ENCODE measurements around a stretch of chr21.

DNA sequence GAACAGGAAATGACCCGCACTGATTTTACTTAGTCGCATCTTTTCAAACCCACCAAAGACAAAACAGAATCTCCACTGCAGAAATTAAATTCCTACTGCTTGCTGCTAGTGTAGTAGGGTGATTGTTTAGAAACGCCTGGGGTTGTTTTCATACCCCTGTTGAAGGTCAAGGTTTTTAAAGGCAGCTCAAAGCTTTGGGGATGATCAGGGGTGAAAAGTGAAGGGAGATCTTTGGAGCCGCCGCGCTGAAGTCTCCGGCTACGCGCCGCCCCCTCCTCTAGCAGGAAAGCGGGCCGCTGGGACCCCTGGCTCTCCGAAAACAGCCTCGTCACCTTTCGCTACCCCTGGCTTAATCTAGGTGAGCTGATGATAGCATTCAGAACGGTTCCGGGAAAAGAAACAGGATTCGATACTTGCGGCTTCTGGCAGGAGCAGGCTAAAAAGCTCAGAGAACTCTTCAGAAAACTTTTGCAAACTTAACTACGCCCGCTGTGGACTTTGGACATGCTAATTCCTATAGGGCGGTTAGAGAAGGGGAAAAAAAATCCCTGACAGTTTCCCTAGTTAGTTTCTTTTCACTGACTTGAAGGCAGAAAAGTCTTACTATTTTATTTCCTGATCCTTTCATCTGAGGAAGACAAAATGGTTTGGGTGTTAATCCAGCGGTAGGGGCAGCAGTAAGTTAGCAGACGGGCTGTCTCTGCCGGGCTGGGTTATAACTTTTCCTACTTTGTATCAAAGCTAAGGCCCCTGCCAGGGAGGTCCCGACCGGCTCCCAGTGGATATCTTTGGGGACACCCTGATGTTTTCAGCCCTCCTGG, 163.1 kb downstream of the RUNX1 start:
- RRBS: 92% methylated on average over 9 of the region's 27 CpGs

DNA sequence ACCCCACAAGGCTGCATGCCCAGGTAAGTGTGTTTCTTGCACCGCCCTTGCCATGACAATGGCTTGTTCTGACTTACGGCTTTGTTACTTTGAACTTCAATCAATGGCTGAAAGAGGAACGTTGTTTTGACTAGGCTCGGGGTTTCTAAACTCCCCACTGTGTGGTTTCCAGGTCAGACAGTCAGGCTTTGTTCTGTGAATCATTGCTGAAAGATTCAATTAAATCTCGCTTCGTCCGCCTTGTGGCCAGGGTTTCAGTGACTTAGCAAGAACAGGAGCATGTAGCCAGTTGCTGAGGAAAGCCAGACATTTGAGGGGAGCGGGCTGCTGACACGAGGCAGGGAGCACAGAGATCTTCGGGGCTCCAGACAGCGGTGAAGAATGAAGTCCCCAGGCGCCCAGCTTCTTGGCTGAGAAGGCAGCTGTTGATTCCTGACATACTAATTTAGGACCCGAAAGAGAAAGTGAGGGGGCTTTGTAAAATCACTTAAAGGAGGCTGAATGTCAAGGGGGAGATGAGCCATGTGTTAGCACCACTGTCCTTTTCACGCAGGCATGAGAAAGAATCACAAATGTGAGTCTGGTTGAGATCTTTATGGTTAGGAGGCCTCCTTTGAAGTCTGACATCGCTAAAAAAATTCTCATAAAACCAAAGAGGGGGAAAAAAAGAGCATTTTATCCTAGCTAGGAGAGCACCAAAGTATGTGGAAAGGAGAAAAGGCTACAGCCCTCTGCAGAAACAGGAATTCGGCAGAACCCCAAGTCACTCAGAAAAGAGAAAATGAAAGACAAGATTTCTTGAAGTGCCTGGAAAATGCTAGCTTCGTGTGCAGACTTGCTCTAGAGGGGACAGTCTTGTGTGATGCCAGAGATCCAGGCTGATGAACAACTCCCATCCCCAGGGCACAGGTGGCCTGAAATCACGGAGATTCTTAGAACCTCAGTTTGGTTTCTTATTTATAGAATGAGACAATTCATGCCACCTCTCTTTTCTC, 61.8 kb downstream of the RUNX1 start:
- RRBS: no CpG with 5 or more reads among the region's 18 CpGs

DNA sequence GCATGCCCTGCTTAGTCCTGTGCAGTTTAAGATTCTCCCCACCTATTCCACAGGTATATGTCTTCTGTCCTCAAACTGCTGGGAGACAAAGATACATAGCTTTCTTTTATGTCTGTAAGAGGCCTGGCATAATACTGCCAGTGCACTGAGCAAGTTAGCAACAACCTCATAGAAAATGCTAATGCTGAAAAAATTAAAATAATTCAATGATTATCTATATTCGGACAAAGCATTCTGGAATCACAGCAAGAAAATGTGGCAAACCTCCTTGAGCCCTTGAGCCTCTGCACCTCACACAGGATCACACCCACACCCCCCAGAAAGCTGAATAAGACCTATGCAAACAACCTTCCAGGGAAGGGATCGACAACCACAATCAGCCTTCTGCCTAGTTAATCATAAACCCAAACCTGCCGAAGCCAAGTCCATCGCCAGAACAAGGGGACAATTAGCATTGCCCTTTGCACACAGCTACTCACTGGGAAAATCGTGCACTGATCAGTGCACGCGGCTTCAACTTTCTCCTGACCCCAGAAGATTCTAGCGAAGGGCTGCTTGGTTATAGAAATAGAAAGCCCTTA, 29.7 kb downstream of the RUNX1 start:
- RRBS: no CpG with 5 or more reads among the region's 8 CpGs

DNA sequence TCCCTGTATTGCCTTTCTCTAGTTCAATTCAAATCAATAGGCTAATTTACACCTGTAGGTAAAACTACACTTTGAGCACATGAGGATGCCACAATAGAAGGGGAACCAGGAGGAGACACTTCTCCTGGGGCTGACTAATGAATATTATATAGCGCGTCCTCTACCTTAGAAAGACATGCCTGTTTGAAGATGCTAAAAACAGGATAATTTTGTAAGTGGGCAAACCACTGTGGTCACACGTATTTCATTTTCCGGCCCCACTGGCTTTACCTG, 963 bp upstream of the RUNX1 start:
- RRBS: no CpG with 5 or more reads among the region's 4 CpGs

DNA sequence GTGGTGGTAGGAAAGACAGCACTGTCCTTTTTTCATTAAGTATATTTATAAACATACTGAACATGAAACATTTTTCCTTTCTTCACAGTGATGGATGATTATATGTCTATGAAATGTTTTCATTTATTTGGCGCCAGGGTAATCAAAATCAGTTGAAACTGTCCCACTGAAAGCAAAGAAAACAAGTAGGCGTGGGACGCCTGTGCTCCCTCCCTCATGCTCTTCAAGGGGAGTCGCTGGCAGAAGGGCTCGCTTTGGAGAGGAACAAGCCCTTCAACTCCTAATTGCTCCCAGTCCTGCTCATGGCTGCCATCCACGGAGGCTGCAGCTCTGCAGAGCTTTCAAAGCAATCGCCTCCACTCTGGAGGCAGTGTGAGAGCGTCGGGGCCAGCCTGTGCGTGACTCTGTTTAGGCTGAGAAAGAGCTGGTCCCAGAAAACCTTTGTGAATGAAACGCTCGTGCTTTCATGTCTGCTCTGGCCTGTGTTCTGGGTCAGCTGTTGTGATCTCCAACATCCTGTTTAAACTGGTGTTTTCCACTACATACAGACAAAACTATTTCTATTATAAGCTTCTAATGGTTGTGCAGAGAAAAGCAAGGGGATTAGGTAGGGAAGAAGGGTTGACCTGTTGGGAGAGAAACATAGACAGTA, 23.8 kb upstream of the RUNX1 start:
- RRBS: no CpG with 5 or more reads among the region's 12 CpGs

DNA sequence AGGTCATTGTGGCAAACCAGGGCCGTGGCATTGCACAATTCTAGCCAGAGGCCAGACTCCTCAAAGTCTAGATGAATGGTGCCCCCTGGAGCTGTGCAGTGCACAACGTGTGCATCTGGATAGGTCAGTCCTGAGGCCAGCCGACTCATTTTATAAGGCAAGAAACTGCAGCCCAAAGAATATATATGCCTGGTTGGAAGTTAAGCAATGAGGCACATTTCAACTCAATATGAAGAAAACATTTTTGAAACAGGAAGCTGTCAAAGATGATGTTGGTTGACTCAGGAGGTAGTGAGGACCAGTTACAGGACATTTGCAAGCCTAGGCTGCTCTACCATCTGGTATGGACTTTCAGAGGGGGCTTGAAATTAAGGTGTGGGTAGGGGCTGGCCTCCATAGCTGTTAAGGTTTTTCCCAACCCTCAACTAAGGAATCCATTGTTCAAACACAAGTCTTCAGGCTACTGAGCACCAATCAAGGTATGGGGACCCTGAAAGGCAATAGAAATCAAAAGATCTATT, 459.5 kb upstream of the RUNX1 start:
- RRBS: no CpG with 5 or more reads among the region's 3 CpGs

GRCh38 chr21:36129945-36130583, 4.8 kb upstream of the CBR3 start:
- RRBS: no CpG with 5 or more reads among the region's 54 CpGs

DNA sequence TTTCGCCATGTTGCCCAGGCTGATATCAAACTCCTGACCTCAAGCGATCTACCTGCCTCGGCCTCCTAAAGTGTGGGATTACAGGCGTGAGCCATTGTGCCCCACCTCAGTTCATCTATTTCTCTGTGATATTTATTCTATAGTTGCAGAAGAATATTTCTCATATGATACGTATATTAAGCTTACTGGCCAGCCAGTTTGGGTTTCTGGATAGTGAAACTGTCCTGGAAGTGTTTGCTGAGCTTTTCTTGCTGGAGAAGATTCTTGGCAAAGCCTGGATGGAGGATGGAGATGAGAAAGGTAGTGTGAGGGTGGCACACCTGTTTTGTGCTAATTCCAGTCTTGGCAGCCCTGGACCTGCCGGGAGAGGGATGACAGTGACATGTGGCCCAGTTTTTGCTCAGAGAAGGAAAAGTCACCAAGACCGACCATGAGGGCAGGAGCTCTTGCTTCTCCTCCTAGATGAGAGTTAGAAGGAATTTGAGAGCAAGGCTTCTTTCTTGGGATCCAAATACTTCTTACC, 34.0 kb downstream of the DOP1B start:
- RRBS: no CpG with 5 or more reads among the region's 7 CpGs

GRCh38 chr21:36277814-36278484, 42.0 kb upstream of the MORC3 start:
- RRBS: no CpG with 5 or more reads among the region's 17 CpGs

GRCh38 chr21:36429775-36430643, 44.8 kb downstream of the CHAF1B start:
- RRBS: no CpG with 5 or more reads among the region's 32 CpGs

DNA sequence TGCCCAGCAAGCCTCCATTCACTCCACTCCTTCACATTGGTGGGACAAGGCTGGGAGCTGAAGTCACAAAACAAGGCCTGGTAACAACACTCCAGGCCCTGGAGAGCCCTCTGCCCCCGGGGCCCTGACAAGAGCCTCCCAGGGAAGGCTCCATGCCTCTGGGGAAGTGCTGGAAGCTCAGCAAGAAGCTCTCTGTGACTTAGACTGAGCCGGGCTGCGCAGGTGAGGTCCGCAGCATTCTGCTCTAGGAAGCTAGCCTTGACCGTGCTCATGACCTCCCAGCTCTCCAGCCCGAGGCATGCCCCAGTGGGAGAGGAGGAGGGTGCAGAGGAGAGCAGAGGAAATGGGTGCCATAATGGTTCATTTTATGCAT, 105.8 kb upstream of the SIM2 start:
- RRBS: 38% methylated on average over 2 of the region's 6 CpGs

- RRBS: 2% methylated on average over 7 of the region's 51 CpGs
Observed at GRCh38 chr21:36699677-36700298, 873 bp downstream of the SIM2 start.

GRCh38 chr21:36700962-36701989, 2.4 kb downstream of the SIM2 start:
- RRBS: 95% methylated on average over 29 of the region's 74 CpGs

GRCh38 chr21:36706005-36706669, 7.2 kb downstream of the SIM2 start:
- RRBS: no CpG with 5 or more reads among the region's 18 CpGs

GRCh38 chr21:36728670-36729144, 29.8 kb downstream of the SIM2 start:
- RRBS: no CpG with 5 or more reads among the region's 11 CpGs

- RRBS: no CpG with 5 or more reads among the region's 8 CpGs
Observed at GRCh38 chr21:37046940-37047545, 25.8 kb downstream of the PIGP start.

GRCh38 chr21:37071954-37072949, 619 bp downstream of the PIGP start:
- RRBS: no CpG with 5 or more reads among the region's 57 CpGs

DNA sequence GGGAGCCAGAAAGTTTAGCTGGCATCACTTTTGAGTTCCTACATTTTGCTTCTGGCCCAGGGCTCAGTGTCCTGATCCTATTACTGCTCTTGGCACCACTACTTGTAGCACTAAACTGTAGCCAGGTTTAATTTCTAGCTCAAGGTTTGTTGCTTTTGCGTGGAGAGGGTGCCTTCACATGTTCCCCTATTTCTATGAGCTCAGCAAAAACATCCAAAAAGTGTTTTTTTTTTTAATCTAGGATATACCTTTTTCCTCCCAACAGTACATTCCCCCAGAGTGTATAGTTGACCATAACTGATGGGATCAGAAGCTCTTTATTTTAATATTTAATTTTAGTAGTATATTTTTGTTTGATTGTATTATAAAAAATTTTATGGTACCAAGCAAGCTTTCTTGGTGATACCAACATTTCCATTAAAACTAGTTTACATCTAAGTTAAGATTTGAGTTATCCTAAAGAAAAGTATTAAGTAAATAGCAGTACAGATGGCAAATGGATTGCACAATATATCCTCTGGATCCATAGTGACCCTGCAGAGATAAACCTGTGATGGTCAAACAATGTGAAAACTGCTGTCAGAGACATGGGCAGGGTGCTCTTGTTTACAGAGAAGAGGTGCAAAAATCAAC, 9.6 kb downstream of the TTC3 start:
- RRBS: no CpG with 5 or more reads among the region's 1 CpG

DNA sequence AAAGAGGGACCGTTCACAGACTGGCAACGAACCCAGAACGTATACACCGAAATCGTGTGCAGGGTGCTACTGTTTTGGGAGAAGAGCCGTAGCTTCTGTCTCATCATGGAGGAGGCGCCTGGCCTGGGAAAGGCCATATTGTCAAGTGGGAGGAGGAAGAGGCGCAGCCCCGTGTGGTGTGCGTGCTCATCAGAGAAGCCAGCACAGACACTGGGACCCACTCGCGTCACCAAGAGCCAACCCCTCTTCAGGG, 23.9 kb downstream of the VPS26C start:
- RRBS: no CpG with 5 or more reads among the region's 12 CpGs

- RRBS: 57% methylated on average over 2 of the region's 15 CpGs
Observed at GRCh38 chr21:37338510-37339581, 27.7 kb upstream of the DYRK1A start.